Metastatic Pancreatic Carcinoma in the Ovary (tissue), 1 donor: ENCODE results near the genes SH3GL2 and IFNW1.

GRCh38 chr9:16337273-16337864 is 533.1 kb downstream of the BNC2 start:
- PRO-cap = no peak

GRCh38 chr9:16413295-16413751 is 457.1 kb downstream of the BNC2 start:
- PRO-cap = no peak

DNA sequence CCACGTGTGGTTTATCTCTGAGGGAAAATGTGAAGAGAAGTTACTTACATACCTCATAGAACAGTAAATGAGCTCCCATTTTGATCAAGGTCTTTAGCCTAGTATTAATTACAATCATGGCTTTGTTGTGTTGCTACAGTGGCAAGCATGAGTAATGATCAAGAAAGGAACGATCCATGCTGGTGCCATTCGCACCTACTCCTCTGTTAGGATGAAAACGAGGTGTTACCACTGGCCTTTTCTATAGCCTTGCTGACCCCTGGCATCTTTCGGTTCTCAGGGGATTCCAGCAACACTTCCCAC is 456.8 kb downstream of the BNC2 start:
- PRO-cap = no peak

GRCh38 chr9:16508589-16509310 is 361.7 kb downstream of the BNC2 start:
- PRO-cap = no peak

- PRO-cap = no peak
Measured at GRCh38 chr9:16710744-16711363, 159.6 kb downstream of the BNC2 start.

- PRO-cap = no peak
Measured at GRCh38 chr9:16869872-16870316, 576 bp downstream of the BNC2 start.

- PRO-cap = no peak
Measured at GRCh38 chr9:16985742-16986142, 115.3 kb upstream of the BNC2 start.

DNA sequence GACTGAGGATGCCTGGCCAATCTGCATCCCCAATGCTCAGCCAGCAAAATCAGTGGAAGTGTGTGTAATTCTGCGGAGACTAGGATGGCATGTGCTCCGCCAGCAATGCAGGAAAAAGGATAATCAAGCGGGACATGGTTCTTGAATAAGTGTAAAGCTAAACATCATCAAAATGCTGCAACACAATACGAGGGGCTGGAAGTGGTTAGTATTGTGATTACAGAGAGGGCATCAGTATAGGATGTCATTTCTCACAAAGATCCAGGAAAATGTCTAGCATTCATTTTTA is 115.7 kb upstream of the BNC2 start:
- PRO-cap = no peak

- PRO-cap = no peak
Measured at GRCh38 chr9:17138427-17138823, 3.6 kb downstream of the CNTLN start.

GRCh38 chr9:17578826-17580081 is at the start of gene SH3GL2:
Gene SH3GL2 (plus strand): TSS chr9:17579066.
- PRO-cap = bidirectional peak, plus-strand start at chr9:17579069, minus-strand start at chr9:17578957; unidirectional peak, plus-strand start at chr9:17579318

- PRO-cap = no peak
Measured at GRCh38 chr9:18438149-18439155, 35.5 kb upstream of the ADAMTSL1 start.

GRCh38 chr9:19104466-19105191 is 1.9 kb upstream of the HAUS6 start:
- PRO-cap = no peak

- PRO-cap = no peak
Measured at GRCh38 chr9:19148982-19149666, 21.8 kb upstream of the PLIN2 start.

DNA sequence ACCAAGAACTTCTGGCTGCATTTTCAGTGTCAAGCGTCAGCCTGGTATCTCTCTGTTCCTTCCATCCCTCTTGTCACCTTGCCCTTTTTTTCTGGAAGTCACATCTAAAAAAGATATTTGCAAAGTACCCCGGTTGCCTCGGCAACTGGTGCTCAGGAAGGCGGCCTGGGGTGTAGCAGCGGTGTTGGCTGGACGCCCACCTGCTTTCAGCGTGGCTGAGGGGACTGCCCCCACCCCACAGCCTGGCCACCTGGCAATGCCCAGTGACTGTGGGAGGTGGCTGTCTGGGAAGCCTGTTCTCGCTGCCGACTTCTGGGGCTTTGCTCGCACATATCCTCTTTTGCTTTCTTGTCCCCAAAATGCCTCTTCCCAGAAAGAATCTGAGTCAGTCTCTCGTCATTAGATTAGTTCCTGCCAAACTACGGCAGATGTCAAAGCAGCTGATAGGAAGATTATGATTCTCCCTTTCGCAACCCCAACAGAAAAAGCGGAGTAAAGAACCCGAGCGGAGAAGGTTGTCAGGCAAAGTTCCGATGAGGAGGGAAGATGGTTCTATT is 84.6 kb downstream of the ACER2 start:
- PRO-cap = no peak

DNA sequence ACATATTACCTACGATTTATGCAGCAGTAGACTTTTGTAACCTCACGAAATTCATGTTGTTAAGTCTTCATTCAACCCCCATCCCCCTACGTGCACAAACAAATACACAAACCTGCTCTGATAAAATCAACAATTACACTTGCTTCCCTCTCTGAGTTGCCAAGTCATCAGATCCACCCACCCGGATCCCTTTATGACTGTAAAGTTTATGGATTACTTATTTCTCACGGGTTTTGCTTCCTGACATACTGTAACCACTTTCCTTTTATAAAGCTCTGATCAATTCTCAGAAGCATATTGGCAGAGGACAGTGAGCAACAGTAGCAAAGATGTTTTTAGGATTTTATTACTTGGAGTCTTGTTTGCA is 70.5 kb downstream of the MLLT3 start:
- PRO-cap = no peak

GRCh38 chr9:20558477-20559235 is 63.6 kb downstream of the MLLT3 start:
- PRO-cap = no peak

DNA sequence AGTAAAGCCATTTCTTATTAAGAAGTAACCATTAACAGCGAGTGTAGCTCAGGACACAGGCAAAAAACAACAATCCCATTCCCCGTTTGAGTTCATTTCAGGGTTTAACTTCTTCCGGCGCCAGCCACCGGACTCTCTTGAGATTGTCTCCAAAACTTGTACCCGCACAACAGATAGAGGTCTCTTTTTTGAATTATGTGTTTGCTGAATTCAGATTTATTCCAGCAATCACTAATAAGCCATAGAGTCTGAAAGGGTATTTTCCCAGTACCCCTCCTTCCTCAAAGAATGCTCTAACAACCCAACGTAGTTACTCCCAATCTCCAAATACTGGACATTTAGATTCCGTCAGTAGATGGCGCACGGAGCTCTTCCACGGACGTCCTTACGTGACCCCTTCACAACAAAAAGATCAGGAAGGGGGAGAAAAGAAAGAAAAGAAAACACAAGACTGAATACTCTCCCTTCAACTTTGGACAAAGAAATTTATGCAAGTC is 2.4 kb upstream of the MLLT3 start:
- PRO-cap = no peak

DNA sequence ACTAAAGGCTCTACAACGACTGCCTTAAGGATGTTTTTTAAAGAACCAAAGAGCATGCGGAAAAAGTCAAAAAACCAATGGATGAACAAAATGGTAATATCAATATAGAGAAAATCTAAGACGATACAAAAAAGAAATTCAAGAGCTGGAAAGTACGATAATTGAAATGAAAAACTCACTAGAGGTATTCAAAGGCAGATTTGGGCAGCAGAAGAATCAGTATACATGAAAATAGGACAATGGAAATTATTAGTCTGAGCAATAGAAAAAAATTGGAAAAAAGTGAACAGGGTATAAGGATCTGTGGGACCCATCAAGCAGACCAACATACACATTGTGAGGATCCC is 30.3 kb downstream of the HACD4 start:
- PRO-cap = no peak

DNA sequence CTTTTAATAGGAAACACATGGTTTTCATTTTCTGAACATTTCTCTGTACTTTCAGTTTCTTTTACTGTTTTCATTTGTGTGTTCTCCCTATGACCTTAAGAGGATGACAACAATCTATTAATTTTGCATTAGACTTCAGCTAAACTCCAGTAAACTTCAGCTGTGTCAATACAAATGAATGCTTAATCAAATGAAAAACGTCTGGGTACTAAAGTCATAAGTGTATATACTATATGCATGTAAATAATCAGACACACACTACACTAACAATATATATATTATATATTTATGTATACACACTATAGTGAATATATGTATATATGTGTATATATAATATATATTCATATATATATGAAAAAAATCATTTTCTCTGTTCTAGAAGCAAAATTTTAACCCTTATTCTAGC is at the start of gene IFNW1:
IFNW1 (minus strand) TSS at position 171 of the 406 bp plus-strand sequence.
- PRO-cap = no peak

DNA sequence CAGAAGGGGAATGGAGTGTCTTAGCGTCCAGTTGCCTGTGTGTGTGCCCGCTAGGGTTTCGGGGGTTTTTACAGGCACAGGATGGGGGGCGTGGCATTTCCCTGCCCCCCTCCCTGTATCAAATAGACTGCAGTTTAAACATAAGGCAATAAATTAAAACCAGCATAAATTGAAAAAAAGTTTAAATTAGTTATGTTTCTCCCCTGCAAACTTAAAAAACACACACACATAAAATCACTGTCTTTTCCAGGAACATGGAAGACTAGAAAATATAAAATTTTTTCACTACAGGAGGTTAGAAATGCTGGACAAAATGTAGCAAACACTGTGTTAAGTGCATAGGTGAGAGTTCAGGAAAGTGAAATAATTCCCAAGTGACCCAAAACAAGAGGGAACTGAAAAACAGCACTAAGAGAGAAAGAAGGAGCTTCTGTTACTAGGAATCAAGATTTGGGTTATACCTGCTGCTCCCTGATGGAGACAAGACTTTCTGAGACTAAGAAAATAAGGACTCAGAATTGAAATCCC is 69.3 kb downstream of the CDKN2A start:
- PRO-cap = no peak